ENCODE data around the gene CDK1.

DNA sequence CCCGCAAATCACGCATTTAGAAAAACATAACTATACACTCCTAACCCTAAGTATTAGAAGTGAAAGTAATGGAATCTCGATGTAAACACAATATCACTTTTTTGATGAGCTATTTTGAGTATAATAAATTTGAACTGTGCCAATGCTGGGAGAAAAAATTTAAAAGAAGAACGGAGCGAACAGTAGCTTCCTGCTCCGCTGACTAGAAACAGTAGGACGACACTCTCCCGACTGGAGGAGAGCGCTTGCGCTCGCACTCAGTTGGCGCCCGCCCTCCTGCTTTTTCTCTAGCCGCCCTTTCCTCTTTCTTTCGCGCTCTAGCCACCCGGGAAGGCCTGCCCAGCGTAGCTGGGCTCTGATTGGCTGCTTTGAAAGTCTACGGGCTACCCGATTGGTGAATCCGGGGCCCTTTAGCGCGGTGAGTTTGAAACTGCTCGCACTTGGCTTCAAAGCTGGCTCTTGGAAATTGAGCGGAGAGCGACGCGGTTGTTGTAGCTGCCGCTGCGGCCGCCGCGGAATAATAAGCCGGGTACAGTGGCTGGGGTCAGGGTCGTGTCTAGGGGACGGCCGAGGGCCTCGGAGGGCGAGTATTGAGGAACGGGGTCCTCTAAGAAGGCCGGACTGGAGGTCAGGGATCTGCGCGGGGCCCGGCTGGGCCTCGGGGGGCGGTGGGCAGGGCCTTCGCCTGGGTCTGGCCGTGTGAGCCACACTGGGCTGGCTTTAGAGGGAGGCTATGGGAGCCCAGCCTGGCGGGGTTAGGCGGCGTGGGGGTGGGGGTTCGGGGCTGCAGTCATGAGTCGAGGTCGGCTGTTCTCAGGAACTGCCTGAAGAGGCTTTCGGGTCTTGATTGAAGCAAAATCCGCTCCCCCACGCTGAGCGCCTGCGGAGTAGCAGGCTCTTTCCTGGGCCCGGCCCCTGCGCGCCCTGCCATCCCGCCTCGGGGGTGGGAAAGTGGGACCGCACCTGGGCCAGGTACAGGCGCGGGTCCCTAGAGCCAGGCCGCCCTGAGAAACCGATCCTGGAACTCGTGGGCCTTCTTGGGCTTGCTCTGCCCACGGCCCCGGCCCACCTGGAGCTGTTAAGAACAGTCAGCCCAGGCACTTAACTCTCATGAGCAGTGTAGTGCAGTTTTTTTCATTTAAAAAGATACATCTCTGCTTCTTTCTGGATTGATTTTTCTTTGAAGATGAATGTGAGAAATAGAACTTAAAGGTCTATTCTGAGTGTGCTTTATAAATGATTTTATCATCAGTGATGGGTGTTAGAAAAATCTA is at the start of gene CDK1:
Gene CDK1, plus strand, starts transcription at position 437 of the 1,274 bp plus-strand sequence.
- PRO-cap: bidirectional peak, plus-strand start at position 476 of the sequence, minus-strand start at position 289 of the sequence

- PRO-cap: no peak
Measured at GRCh38 chr10:60910288-60911021, 33.5 kb downstream of the RHOBTB1 start.

- PRO-cap: no peak
Measured at GRCh38 chr10:60964459-60964759, 20.4 kb upstream of the RHOBTB1 start.

DNA sequence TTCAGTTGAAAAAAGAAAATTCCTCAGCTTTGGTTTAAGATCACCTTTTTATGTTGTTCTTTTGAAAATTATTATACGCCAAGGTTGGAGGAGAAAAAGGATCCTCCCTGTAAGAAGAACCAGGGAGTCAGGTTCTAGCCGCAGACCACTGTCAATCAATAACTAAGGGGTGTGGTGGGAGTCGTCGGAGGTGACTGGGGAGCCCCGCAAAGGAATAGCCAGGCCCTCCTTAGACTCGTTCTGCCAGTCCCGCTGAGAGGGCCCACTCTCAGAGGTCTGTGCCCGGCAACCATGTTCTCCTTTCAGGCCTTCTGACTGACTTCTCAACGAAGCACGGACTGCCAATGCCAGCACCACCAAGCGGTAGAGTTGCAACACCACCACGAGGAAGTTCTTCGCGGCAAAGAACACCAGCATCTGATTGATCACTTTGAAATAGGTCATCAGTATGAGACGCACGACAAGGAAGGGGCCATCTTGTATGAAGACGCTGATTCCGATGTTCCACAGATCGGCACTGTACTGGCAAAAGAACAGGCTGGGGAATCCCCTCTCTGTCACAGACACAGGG is 42.9 kb downstream of the TMEM26 start:
- PRO-cap: no peak

- PRO-cap: no peak
Measured at GRCh38 chr10:61752765-61753232, 90.1 kb downstream of the CABCOCO1 start.

DNA sequence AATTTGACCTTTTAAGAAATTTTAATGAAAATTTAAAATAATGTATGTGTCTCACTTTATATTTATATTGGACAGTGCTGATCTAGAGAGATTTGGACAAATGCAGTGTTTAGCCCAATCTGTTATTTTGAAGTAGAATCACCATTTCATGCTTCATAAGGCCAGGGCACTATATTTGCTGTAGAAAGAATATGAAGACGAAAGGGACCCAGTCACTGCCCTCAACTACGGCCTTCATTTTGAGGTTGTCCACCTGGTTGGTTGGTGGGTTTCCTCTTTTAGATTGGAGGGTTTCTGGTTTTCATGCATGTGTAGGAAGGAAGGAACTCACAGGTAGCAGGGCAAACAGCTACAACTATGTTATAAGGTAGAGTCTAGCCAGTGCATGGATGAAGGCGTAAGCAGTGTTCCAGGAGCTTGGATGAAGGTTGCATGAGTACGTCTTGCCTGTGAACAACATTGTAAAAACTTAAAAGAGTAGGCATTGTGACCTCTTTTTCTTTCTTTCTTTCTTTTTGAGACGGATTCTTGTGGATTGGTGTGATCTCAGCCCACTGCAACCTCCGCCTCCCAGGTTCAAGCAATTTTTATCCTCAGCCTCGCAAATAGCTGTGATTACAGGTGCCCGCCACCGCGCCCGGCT is 56.4 kb downstream of the ARID5B start:
- PRO-cap: no peak

GRCh38 chr10:61994085-61994497 is 92.6 kb downstream of the ARID5B start:
- PRO-cap: no peak

GRCh38 chr10:62011542-62011874 is 110.0 kb downstream of the ARID5B start:
- PRO-cap: no peak

GRCh38 chr10:62618647-62619327 is 185.7 kb upstream of the ADO start:
- PRO-cap: no peak

DNA sequence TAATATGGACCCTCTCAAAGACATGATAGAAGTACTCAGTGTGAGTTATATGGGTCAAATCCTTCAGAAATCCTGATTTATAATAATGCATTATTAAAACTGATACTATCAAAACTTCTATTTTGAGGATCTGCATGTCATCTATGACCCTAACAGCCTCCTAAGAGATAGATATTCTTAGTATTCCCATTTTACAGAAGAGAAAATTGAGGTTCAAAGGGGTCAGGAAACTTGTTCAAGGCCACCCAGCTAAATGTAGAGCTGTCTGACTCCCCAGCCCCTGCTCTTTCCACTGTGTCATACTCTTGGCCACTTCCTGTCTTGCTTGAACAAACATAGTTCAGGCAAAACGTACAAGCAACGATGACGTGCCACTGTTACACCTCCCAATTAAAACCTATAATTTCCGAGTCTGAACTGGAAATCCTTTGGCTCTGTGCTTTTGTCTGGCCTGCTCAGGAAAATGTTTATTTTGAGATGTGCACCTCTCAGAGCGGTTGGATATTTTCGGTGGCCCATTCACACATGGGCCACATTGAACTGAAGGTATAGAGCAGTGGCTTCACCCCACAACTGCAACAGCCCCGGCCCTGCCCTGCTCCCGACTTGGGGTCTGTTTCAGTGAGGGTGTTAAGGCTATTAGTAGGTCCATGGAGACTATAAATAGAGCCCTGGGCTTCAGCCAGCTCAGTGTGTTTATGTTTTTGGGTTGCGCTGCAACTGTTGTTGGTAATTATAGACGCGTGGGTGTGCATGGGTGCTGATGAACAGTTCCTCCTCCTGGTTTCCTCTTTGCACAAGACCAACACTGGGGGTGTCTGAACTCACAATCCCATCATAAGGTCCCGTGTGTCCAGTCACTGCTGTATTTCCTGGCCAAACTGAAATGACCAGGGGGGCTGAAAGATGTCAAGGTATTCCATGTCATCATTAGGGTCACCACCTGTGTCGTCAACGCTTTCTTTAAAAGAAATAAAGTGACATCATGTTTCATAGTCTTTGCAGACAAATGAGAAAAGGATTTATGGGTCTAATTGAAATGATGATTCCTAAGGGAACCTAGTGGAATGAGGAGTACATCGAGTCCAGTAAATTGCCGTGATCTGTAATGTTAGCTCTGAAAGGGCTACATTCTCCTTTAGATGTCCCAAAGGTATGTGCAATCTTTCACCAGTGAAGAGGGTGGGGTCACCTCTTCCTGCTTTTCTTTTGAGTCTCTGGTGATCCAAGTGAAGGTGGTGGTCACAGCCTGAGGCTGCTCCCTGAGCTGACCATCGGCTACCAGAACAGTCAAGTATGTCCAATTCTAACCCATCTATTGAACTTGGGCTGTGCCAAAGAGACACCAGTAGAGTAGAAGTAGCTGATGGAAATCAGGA is 172.1 kb upstream of the ADO start:
- PRO-cap: no peak

DNA sequence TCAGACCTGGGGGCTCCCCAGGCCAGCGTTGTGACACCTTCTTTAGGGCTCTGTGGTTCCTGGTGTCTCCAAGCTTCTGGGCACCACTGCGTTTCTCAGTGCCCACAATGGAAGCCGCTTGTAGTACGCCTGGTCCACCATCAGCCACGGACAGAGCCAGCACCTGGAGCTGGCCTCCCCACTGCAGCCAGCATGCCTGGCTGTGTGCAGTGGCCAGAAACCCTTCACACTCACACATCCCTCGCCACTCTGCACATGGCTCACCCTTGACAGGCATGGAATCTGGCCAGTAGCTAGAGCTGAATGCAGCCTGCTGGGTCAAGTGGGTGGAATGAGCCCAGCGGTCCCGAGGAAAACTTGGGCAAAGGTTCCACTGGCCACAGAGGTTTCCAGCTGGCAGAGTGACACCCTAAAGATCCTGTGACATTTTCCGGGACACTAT is 146.0 kb upstream of the ADO start:
- PRO-cap: no peak

- PRO-cap: no peak
Measured at GRCh38 chr10:62813323-62814141, 2.6 kb downstream of the EGR2 start.

DNA sequence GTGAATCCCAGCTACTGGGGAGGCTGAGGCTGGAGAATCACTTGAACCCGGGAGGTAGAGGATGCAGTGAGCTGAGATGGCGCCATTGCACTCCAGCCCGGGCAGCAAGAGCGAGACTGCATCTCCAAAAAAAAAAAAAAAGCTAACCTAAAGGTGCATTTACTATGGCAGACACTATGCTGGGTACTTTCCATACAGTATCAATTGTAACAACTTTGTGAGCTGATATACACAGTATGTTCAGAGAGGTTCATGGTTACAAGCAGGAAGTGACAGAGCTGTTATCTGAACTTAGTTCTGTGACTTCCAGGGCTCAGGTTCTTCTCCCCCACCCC is 92.5 kb downstream of the NRBF2 start:
- PRO-cap: no peak

DNA sequence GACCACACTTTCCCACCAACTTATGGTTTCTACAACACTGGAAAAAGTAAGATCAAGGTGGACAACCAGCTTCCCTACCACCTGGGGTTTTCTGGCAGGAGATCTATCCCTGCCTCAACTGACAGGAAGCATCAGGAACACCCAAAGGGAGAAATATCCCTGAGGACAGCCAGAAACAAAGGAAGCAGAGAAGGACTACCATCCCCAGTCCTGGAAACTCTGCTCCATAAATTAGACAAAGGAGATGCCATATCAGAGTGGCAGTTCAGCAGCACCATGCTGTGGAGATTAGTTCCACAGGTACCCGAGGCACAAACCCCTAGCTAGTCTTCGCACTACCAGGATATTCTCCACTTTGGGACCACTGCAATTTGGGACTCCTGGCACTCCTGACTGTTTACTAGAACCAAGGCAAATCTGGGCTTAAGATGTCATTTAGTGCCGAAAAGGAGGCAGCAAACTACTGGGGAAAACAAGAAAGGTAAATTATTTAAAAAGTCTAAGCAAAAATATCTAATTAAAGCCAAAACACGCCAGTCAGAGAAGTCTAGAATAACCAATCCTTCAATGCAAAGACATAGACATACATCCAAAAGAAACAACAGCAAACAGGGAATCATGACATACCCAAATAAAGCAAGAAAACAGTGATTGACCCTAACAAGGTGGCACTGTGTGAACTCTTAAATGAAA is 110.9 kb downstream of the NRBF2 start:
- PRO-cap: no peak

GRCh38 chr10:63252246-63253242 is 119.4 kb downstream of the NRBF2 start:
- PRO-cap: no peak

DNA sequence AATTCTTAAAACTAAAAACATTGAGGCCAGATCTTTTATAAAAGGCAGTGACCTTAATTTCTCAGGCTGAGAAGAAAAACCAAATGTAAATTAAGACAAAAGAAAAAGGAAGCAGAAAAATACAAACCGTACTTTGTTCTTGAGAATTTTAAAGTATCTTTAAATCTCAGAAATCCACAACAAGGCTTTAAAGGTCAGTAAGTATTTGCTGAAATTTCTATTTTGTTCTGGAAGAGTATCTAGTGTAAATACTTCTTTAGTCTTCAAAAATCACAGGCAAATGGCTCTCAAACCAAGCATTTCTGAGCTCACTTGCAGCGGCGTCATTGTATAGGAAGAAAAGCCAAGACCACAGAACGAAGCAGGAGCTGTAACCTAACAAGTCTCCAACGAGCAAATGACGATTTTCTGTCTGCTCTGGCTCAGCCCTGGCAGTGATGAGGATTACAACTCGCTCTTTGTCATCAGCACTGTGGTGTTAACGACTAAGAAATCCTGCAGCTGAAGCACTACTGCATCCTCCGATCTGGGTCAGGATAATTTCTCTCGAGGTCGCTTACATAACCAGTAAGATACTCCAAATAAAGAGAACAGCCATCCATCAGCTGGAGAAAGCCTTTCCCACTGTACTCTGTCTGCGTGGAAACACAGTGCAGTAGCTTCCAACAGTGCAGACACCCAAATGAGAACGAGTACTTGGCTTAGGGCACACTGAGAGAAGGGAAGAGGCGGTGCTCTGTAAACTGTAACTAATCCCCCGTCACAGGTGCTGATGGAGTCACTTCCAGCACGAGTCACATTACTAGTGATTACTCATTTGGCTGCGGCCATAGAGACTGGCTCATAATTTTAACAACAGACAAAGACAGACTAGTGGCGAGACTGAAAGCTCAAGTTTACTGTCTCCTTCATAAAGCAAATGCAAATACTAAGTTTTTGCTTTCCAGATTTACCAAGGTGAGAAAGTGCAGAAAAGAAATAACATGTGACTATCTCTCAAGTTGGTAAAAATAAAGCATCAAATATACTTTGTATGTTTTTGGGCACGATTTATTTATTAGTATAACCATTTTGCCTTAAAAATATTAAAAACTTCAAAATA is 135.8 kb downstream of the NRBF2 start:
- PRO-cap: bidirectional peak, plus-strand start at position 858 of the sequence, minus-strand start at position 676 of the sequence

DNA sequence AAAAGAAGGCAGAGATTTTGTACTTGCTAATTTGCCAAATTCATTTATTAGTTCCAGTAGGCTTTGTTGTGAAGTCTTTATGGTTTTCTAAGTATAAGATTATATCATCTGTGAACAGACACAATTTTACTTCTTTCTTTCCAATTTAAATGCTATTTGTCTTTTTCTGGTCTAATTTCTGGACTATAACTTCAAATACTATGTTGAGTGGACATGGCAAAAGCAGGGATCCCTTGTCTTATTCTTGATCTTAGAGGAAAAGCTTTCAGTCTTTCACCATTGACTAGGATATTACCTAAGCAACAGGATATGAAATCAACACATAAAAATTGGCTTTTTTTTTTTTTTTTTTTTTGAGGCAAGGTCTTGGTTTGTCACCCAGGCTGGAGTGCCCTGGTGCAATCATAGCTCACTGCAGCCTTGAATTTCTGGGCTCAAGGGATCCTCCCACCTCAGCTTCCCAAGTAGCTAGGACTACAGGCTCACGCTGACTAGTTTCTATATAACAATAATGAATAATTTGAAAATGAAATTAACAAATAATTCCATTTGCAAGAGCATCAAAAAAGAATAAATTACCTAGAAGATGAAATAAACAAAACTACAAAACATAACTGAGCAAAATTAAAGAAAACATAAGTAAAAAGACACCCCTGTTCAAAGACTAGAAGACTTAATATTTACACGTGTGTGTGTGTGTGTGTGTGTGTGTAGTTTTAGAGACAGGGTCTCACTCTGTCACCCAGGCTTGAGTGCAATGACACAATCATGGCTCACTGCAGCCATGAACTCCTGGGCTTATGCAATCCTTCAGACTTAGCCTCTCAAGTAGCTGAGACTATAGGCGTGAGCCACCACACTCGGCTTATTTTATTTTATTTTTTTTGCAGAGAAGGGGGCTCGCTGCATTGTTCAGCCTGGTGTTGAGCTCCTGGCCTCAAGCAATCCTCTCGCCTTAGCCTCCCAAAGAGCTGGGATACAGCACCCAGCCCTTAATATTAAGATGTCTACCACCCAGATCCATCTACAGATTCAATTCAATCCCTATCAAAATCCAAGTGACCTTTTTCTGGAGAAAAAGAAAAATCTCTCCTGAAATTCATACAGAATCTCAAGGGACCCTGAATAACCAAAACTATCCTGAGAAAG is 90.6 kb downstream of the JMJD1C start:
- PRO-cap: no peak

- PRO-cap: no peak
Measured at GRCh38 chr10:63700776-63701117, 179.5 kb downstream of the REEP3 start.

GRCh38 chr10:63707097-63707505 is 185.9 kb downstream of the REEP3 start:
- PRO-cap: no peak

- PRO-cap: no peak
Measured at GRCh38 chr10:63866047-63866442, 344.8 kb downstream of the REEP3 start.